ENCODE data around the genes MICAL1, CDC40 and REV3L.

GRCh38 chr6:108872132-108872818 is 24.1 kb downstream of the ARMC2 start:
- RRBS: no CpG with 5 or more reads among the region's 10 CpGs

- RRBS: no CpG with 5 or more reads among the region's 7 CpGs
Observed at GRCh38 chr6:108951255-108951707, 103.1 kb downstream of the ARMC2 start.

DNA sequence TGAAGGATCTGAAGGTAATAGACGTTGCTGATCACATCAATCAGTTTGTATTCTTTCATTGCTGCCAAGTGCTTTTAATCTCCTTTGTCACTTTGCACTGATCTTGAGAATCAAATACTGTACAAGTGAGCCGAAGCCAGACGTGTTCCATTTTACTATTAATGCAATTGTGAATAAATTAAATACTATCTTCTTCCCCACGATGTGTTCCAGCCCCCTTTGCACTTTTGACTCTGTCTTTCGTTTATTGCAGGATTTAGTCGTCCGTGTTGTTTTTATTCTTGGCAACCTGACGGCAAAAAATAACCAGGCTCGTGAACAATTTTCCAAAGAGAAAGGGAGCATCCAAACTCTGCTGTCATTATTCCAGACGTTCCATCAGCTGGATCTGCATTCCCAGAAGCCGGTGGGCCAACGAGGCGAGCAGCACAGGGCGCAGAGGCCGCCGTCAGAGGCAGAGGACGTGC is 104.6 kb downstream of the ARMC2 start:
- RRBS: 96% methylated on average over 4 of the region's 17 CpGs

DNA sequence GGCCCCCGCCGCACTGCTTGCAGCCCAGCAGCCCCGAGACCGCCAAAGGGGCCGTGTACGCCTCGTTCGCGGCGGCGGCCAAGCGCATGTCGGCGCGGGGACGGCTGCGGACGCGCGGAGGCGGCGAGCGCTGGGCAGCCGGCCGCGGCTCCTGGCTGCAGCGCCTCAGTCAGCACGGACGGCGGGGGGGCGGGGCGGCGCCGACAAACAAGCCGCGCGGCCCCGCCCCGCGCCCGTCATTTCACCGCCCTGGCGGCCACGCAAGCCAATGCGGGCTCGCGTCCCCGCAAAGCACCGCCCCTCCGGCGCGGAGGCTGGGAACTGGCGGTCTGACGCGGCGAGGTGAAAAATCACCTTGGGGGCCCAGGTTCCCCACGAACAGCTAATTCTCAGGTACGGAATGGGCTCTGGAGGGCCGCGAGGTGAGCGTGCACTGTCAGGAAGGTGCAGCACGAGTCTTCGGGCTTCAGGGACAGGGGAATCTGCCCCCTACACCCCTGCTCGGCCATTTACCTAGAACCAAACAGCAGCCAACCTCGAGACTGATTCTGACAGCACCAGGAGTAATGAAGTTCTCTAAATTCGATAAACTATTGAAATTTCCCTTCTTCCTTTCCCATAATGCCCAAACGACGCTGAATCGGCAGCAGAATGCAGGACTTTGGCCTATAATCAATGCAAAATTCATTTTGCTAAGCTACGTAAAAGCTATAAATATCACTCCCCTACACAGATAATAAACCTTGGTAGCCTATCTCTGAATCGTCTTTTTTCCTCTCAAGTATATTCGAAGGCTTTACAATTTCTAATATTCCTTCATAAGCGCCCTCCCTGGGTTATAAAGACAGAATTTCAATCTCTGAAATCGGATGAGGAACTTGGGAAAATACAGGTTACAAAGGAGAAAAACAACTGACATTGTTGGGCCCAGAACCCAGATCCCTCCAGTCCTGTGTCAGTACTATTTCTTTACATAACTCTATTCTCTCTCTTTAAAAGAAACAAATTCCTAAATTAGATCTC is 85.0 kb downstream of the SESN1 start:
- RRBS: no CpG with 5 or more reads among the region's 74 CpGs

GRCh38 chr6:109361907-109362529 is 20.2 kb downstream of the CD164 start:
- RRBS: no CpG with 5 or more reads among the region's 6 CpGs

GRCh38 chr6:109367843-109368766 is 14.2 kb downstream of the CD164 start:
- RRBS: no CpG with 5 or more reads among the region's 5 CpGs

GRCh38 chr6:109384036-109384346 is 1.7 kb upstream of the CD164 start:
- RRBS: no CpG with 5 or more reads among the region's 9 CpGs

GRCh38 chr6:109447082-109447957 is 6.8 kb downstream of the SMPD2 start:
- RRBS: 95% methylated on average over 7 of the region's 16 CpGs

GRCh38 chr6:109455517-109456147 is at the start of gene MICAL1:
Gene MICAL1, minus strand, starts transcription at chr6:109455772.
- RRBS: 1% methylated on average over 24 of the region's 71 CpGs

- RRBS: no CpG with 5 or more reads among the region's 5 CpGs
Observed at GRCh38 chr6:109458775-109459279, 3.3 kb upstream of the MICAL1 start.

- RRBS: no CpG with 5 or more reads among the region's 5 CpGs
Observed at GRCh38 chr6:109491223-109491954, 8.4 kb upstream of the ZBTB24 start.

- RRBS: 86% methylated on average over 4 of the region's 6 CpGs
Observed at GRCh38 chr6:109894162-109894830, 83.8 kb upstream of the GPR6 start.

- RRBS: 1% methylated on average over 19 of the region's 69 CpGs
Observed at GRCh38 chr6:110178531-110179401, 704 bp downstream of the WASF1 start.

- RRBS: 2% methylated on average over 3 of the region's 27 CpGs
Observed at GRCh38 chr6:110180340-110181010, at the start of gene CDC40. Gene CDC40, plus strand, starts transcription at chr6:110180427.

DNA sequence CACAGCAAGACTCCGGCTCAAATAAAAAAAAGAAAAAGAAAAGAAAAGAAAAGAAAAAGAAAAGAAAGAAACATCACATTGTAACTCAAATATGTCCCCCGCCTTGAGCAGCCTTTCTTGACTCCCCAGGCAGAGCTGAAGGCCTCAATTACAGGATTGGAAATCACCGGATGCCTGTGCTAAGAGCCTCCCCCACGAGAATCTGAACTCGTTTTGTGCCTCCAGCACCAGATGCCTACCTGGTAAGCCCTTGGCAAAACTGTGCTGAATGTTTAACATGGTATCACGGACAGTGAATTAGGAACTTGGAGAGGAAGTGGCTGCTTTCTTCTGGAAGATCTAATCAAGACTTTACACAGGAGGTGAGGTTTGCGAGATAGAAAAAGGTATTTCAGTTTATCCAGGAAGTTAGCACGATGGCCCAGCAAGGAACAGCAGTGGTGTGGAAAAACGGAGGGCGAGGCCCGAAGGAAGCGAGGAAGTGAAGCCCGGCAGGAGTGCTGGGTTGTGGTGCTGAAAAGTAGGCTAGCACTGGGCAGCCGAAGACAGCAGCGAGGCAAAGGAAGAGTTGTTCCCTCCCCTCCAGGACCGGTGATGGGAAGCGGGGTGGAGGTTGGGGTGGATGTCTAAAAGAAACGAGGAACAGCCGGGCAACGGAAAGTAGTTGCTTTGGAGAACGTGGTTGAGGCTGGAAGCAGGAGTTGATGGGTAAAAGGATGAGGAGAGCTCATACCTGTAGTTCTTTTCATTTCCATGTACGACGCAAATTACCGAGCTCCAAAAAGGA is 1.5 kb downstream of the METTL24 start:
- RRBS: 49% methylated on average over 2 of the region's 24 CpGs

GRCh38 chr6:110560595-110561081 is 84.2 kb upstream of the SLC22A16 start:
- RRBS: no CpG with 5 or more reads among the region's 6 CpGs

GRCh38 chr6:110782521-110783445 is 32.5 kb downstream of the CDK19 start:
- RRBS: no CpG with 5 or more reads among the region's 4 CpGs

DNA sequence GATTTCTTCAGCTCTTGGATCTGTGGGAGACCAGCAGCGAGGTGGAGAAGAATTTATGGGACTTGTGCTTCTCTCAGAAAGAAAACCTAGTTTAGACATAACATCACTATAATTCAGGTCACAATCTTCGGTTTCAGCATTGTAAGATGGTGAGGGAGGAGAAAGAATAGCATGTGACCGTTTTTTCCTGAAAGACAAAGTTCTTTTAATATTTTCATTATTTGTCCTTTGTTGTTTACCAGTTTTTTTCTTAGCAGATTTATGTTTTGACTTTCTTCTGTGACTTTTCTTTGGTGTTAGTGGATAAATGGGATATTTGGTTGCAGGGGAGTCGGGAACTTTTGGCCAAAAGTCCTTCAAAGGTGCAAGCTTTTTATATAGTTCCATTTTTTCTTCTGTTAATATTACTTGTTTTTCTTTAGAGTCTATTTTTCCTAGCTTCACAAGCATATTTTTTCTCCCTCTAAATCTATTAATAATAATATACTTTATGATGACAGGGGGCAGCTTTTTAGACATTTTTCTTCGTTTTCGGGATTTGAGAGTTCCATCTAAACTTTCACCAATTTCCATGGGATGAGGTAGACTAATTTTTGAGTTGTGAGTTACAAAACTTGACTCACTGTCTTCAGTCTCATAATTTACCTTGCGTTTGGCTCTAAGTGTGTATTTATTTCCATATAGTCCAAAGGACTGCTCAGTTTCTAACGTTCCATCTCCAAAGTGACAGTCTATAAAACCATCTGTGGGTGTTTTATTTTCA is 107.9 kb downstream of the REV3L start:
- RRBS: no CpG with 5 or more reads among the region's 8 CpGs

DNA sequence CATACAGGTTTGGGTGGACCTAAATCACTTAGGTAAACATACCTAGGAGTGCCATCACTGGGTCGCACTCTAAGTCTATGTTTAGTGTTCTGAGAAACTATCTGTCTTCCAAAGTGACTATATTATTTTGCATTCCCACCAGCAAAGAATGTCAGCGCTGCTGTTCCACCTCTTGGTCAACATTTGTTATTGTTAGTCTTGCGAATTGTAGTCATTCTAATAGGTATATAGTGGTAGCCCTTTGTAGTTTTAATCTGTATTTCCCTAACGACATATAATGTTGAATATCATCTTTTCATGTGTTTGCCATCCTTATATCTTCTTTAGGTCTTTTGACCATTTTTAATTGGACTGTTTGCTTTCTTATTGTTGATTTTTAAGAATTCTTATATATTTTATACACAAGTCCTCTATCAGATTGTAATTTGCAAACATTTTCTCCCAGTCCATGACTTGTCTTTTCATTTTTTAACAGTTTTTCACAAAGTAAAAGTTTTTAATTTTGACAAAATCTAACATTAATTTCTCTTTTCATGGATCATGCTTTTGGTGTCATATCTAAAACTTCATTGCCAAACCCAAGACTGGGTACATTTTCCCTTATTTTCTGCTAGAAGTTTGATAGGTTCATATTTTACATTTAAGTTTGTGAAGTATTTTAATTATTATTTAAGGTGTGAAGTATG is 82.7 kb downstream of the REV3L start:
- RRBS: no CpG with 5 or more reads among the region's 4 CpGs

- RRBS: under 1% methylated on average over 37 of the region's 121 CpGs
Observed at GRCh38 chr6:111482343-111483348, at the start of gene REV3L. Gene REV3L, minus strand, starts transcription at chr6:111483218.